AG10803 (cell line): Measurements from ENCODE around the genes FBXO34 and AP5M1.

DNA sequence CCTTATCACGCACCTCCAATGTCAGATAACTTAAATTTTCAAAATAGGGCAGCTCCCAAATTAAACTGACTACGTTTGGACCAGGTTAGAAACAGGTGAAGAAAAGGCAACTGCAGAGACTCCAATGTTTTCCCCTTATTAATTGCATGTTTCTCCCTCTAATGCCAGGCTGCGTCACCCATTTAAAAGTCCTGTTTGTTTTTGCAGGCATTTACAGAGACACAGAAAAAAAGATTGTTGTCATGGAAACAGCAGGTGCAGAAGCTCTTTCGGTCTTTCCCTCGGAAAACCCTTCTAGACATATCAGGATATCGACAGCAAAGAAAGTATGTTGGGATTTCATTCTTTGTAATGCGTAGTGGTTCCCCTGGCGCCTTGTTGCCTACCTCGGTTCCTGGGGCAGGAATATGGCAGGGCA is 132.7 kb downstream of the GCH1 start:
- RRBS: no CpG with 5 or more reads among the region's 9 CpGs

GRCh38 chr14:55052249-55053017 is 986 bp downstream of the MAPK1IP1L start:
- RRBS: no CpG with 5 or more reads among the region's 15 CpGs

- RRBS: no CpG with 5 or more reads among the region's 3 CpGs
These were observed 3.6 kb upstream of the LGALS3 start for GRCh38 chr14:55125385-55125944.

- RRBS: no CpG with 5 or more reads among the region's 3 CpGs
These were observed 29.5 kb upstream of the FBXO34 start for GRCh38 chr14:55241714-55242149.

GRCh38 chr14:55270853-55271866 is at the start of gene FBXO34:
TSS of gene FBXO34 (plus strand) at chr14:55271421.
- RRBS: 2% methylated on average over 40 of the region's 94 CpGs

GRCh38 chr14:55611738-55612614 is 32.0 kb downstream of the KTN1 start:
- RRBS: no CpG with 5 or more reads among the region's 6 CpGs

GRCh38 chr14:55633129-55633583 is 53.1 kb downstream of the KTN1 start:
- RRBS: no CpG with 5 or more reads among the region's 2 CpGs

- RRBS: 0% methylated on average over 2 of the region's 20 CpGs
These were observed 113.2 kb upstream of the PELI2 start for GRCh38 chr14:56004691-56005681.

GRCh38 chr14:56173428-56173687 is 55.1 kb downstream of the PELI2 start:
- RRBS: no CpG with 5 or more reads among the region's 2 CpGs

DNA sequence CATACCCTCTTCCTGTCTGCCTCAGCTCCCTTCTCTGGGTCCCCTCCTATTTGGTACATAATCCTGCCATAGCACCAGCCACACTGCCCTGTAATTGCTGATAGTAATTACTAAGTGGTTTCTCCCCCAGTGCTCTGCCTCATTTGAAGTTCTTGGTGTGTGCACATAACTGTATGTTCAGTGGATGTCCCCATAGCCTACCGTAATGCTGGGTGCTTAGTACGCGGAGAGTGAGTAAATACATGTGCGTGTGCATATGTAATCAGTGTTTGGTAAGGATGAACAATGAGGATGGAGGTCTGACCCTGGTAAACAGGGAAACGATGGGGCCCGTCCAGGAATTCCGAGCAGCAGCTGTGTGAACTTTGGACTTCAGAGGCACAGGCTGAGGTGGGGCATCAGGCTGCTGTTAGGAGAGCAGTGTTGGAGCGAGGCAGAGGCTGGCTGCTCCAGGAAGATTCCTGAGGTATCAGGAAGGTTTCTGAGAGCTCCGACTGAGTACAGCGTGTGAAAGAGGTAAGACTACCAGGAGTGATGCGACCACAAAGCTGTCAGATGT is 106.7 kb downstream of the PELI2 start:
- RRBS: no CpG with 5 or more reads among the region's 11 CpGs

DNA sequence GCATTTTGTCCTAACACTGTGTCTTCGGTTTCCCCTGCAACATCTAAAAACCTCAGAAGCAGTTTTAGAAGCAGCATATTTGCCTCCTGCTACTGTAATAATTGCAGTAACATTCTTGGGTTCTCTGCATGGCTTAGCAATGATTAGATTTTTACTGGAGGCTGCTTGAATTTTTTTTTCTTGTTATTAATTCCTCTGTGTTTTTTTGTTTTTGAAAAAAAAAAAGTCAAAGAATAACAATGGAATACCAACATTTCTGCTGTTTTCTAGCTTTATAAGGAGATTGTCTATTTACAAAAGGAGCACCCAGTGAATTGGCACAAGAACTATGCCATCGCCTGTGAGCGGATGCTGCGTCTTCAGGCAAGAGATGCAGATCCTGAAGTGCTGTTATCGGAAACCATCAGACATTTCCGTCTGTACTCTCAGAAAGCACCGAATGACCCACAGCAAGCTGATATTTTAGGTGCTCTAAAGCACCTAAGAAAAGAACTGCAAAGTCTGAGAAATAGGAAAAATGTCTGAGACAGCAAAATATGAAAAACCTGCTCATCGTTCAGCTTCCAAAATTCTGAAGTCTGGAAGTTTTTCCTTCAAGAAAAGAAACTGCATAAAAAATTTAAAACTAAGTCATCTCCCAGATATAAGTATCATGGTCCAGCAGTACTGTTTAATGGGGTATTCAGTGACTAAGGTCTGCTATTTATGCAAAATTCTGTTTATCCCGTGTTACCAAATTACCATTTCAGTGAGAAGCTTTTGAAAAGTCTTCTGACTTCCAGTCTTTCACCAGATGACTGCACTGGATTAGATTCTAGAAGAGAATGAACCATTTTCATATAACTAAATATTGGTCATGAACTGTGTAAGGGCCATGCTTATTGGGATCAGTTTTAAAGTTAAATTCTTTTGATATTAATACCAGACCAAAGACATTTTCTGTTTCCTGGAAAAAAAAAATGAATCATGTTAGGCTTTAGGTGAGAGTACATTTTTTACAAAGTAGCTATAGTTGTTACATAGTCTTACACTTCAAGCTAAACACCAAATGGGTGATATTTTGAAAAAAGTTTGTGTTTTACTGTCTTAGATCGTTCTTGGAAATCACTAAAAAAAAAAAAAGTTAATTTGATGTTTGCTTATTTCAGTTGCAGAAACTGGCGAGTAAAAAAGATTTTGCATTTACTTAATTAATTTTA is 67.8 kb downstream of the TMEM260 start:
- RRBS: no CpG with 5 or more reads among the region's 11 CpGs

DNA sequence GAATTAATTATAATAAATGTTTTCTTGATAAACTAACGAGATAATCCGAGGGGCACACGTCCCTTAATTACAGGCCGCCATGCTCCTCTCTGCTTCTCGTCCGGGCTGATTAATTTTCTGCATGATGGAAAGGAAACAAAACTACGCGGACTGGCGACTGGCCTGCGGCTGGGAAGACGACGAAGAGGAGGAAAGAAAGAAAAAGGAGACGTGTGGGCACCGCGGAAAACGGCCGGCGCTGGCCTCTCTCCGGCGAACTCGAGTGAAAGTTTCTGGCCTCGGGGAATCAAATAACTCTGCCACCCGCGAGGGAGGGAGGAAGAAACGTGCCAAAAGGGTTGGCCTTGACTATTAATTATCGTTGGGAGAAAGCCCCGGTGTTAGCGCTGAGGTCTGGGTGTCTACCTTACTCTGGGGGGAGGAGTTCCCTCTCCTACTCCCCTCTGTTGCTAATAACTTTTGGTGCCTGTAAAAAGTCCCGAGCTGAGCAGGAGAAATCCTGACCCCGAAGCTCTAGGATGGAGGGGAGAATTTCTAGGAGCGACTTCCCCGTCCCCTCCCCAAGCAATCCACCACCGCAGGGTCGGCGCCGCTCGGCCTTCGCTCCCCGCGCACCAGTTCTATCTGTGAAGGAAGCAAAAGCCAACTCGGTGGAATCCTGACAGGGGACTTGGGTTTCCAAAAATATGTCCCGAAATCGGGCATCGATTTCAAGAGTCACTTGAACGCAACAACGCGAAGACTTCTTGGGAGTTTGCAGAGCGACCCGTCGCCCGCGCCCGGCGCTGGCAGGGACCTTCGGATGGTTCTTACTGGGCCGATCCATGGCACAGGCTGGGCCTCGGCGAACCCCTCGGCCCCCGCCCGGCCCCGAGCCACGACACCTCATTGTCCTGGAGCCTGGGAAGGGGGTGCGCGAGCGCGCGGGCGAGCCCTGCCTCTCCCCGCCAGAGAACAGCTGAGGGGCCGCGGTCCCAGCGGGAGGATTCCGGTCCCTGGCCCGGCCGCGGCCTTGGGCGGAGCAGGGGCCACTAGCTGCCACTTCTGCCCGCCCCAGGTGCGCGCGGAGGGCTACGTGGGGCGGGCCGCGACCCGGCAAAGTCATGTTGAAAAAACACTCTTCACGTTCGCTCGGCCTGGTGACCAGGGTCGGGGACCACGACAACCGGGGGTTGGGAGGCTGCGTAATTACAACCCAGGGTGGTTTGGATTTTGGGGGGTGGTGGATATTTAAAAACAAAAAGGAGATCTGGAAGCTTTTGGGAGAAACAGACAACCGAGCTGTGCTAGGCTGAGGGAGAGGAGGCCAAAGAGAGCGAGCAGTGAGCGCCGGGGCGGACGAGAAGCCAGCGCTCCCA is 1.6 kb downstream of the OTX2 start:
- RRBS: 8% methylated on average over 29 of the region's 101 CpGs

GRCh38 chr14:57268748-57269622 is at the start of gene AP5M1:
TSS of gene AP5M1 (plus strand) at chr14:57268971.
- RRBS: 2% methylated on average over 35 of the region's 55 CpGs

DNA sequence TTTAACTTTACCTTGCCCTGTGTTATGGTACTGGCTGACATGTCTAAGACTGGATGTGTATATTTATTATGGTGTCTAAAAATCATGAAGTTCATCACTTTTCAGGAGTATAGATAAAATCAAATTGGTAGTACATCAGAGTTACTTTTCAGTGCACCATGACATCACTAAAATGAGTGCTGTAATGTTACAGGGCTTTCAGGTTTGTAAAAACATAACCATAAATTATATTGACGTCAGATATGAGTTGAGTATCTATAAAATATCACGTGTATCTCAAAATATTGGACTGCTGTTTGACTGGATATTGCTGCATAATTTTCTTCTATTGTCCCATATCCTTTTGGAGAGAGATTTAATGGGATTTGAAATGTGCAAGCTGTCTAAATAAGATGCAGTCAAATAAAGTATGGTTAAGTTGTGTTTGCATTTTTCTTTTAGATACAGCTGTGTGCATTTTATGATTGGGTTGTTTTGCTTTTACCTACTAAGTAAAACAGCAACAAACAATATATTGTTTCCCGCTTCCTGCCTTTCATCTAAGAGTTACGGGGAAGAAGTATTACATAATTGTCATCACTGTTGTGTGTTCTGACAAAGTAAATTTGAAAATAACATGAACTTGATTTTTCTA is 22.1 kb downstream of the NAA30 start:
- RRBS: no CpG with 5 or more reads among the region's 4 CpGs

DNA sequence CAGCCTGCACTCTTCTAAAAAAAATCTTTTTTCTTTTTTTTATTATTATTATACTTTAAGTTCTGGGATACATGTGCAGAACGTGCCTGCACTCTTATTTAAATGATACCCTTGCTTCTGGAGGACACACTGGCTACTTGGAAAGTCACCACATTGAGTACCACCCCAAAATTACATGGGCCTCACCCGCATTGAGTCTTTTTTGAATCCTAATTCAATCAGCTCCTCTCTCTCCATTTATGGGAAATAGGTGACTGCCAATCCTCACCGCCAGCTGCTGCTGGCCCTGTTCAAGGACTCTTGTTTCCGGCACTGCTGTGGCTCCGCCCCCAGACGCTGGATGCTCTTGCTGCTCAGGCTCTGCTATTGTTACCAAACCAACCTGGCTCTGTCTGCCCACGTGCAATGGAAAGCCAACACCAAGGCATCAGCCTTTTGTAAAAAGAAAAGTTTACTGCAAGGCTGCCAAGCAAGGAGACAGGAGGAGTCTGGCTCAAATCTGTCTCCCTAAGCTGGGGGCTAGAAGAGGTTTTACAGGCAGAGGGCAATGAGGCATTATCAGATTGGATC is 116.9 kb upstream of the SLC35F4 start:
- RRBS: no CpG with 5 or more reads among the region's 7 CpGs

GRCh38 chr14:58296712-58297248 is 1.6 kb upstream of the ARID4A start:
- RRBS: no CpG with 5 or more reads among the region's 7 CpGs

DNA sequence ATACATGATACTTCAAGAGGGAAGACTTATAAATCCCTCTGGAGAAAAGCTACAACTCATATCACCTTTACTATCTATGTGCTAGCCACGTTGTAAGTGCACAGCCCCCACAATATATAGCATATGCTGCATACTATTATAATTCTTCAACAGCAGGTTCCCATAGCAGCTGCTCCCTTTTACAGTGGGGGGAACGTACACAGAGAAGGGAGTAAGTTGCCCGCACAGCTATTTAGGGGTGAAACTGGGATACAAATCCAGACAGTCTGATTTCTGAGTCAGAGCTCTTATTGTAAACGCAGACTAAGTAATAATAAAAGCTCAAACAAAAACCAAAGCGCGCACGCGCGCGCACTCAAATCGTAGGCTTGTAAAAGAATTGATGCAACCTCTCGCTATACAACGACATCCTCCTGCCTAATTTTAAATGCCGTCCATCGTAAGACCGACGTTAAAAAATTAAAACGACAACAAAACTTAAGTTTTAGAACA is 822 bp upstream of the DACT1 start:
- RRBS: no CpG with 5 or more reads among the region's 18 CpGs

GRCh38 chr14:59269128-59269882 is 80.8 kb downstream of the DAAM1 start:
- RRBS: no CpG with 5 or more reads among the region's 7 CpGs

DNA sequence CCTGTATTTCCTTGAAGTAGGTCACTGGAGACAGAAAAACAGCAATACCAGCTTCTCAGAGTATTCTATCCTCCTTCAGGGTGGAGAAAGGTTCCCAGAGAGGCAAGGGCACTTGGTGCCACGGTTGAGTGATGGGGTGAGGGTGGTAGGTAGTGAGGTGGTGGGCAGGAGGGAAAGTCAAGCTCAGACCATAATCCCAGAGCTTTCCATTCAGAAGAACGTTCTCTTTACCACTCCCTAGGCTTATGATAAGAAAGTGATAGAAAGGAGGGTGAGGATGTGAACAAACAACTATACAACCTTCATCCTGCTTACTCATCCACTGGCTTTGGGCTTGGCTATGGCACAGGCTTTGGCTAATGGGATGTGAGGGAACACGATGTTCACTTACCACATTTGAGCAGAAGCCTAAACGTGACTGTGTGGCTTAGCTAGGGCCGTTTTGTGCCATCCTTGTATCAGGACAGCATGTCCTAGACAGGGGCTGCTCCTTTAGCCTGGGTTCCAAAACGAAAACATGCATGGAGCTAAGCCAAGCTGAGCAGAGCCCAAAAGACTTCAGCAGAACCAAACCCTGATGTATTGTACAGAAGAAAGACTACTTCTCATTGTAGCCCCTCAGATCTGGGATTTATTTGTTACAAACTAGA is 118.5 kb upstream of the CCDC175 start:
- RRBS: no CpG with 5 or more reads among the region's 6 CpGs

GRCh38 chr14:60151748-60152118 is 13.5 kb downstream of the DHRS7 start:
- RRBS: no CpG with 5 or more reads among the region's 3 CpGs